ENCODE results near the genes ZBTB25 and FNTB.

GRCh38 chr14:63642480-63642700, 719 bp upstream of the WDR89 start:
- PRO-cap: unidirectional peak, plus-strand start at chr14:63642506

- PRO-cap: no peak
Measured at GRCh38 chr14:63759542-63759826, 31.6 kb upstream of the SGPP1 start.

GRCh38 chr14:63857351-63858118, 4.7 kb downstream of the SYNE2 start:
- PRO-cap: no peak

GRCh38 chr14:63995212-63995621, 142.4 kb downstream of the SYNE2 start:
- PRO-cap: no peak

- PRO-cap: unidirectional peak, plus-strand start at chr14:64338147; bidirectional peak, plus-strand start at chr14:64339003, minus-strand start at chr14:64338614
Measured at GRCh38 chr14:64337660-64338861, 43.9 kb upstream of the ESR2 start.

GRCh38 chr14:64441754-64442637, 23.3 kb upstream of the AKAP5 start:
- PRO-cap: no peak

- PRO-cap: bidirectional peak, plus-strand start at chr14:64503725, minus-strand start at chr14:64503727; bidirectional peak, plus-strand start at chr14:64503951, minus-strand start at chr14:64503965
Measured at GRCh38 chr14:64503376-64504013, at the start of gene ZBTB25. Gene ZBTB25 (minus strand): TSS chr14:64503838.

DNA sequence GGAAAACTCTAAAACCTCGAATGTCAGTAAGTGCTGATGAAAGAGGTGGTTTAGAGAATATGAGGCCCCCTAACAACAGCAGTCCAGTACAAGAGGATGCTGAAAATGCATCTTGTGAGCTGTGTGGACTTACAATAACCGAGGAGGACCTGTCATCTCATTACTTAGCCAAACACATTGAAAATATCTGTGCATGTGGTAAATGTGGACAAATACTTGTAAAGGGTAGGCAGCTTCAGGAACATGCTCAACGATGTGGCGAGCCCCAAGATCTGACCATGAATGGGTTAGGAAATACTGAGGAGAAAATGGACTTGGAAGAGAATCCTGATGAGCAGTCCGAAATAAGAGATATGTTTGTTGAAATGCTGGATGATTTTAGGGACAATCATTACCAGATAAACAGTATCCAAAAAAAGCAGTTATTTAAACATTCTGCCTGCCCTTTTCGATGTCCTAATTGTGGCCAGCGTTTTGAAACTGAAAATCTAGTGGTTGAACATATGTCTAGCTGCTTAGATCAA, 17.8 kb upstream of the HSPA2 start:
- PRO-cap: no peak

GRCh38 chr14:64645242-64645967, 58.8 kb upstream of the PLEKHG3 start:
- PRO-cap: no peak

DNA sequence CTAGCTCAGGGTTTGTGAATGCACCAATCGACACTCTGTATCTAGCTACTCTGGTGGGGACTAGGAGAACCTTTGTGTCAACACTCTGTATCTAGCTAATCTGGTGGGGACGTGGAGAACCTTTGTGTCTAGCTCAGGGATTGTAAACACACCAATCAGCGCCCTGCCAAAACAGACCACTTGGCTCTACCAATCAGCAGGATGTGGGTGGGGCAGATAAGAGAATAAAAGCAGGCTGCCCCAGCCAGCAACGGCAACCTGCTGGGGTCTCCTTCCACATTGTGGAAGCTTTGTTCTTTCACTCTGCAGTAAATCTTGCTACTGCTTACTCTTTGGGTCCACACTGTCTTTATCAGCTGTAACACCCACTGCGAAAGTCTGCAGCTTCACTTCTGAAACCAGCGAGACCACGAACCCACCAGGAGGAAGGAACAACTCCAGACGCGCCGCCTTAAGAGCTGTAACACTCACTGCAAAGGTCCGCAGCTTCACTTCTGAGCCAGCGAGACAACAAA, 45.5 kb upstream of the PLEKHG3 start:
- PRO-cap: no peak

GRCh38 chr14:64698942-64699576, 5.2 kb upstream of the PLEKHG3 start:
- PRO-cap: no peak

DNA sequence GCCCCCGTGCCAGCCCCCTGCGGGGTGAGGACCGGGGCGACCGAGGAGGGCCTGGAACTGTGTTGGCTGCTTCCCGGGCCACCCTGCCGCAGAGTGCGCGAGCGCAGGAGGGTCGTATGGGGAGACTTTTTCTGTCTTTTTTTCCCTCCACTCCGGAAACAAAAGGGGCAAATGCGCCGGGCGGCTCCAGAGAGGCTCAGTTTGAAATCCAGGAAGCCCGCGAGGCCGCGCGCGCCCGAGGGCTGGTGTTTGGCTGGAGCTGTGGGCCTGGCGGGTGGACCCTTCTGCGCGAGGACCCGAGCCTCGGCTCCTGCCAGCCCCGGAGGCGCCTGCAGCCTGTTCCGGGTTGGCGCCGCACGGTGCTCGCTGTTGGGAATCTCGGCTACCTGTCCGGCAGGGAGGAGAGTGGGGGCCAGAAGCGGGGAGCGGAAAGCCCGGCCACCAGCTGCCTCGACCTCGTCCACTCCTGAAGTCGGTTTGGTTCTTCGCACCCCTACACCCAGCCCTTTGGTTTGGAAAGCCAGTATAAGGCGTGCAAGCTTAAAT, 651 bp downstream of the PLEKHG3 start:
- PRO-cap: no peak

- PRO-cap: no peak
Measured at GRCh38 chr14:64705348-64705814, 1.2 kb downstream of the PLEKHG3 start.

DNA sequence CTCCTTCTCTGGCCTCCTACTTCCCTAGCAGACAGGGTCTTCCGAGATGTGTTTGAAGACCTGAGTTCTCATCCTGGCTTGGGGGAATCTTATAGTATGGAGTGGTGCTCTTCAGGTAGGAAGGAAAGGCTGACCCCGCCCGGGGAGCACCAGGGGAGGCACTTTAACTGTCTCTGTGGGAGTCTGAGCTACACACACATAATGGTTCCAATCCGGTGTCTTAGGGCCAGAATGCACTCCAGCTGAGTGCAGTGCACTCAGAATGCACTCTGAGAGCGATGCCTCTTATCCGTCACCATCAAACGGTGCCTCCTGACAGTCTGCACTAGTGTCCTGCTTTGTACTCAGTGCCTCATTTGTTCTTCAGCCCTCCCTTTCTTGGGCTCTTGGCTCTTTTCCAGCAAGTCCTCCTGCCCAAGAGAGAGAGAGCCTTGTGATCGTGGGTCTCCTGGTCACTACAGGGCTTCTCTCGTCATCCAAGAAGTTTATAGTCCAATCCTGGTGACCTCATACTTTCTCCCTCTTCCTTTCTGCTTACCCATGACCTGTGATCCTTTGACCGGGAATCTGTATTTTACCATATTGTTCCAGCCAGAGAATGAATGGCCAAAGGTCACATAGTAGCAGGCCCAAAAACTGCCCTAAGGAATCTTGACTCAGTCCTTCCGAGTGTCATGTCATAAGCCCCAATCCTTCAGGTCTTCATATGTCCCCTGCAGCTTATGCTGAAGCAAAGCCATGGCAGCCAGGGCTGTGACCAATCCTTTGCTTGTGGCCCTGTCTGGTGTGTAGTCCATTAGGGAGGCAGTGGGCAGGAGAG, 20.0 kb downstream of the PLEKHG3 start:
- PRO-cap: no peak

DNA sequence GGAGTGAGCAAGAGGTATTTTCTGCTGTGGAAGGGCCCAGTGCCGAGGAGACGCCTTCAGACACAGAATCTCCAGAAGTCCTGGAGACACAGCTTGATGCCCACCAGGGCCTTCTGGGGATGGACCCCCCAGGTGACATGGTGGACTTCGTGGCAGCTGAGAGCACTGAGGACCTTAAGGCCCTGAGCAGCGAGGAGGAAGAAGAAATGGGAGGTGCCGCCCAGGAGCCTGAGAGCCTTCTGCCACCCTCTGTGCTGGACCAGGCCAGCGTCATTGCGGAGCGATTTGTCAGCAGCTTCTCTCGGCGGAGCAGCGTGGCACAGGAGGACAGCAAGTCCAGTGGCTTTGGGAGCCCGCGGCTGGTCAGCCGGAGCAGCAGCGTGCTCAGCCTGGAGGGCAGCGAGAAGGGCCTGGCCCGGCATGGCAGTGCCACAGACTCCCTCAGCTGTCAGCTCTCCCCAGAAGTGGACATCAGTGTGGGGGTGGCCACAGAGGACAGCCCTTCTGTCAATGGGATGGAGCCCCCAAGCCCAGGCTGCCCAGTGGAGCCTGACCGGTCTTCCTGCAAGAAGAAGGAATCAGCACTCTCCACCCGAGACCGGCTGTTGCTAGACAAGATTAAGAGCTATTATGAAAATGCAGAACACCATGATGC, 37.0 kb downstream of the PLEKHG3 start:
- PRO-cap: no peak

DNA sequence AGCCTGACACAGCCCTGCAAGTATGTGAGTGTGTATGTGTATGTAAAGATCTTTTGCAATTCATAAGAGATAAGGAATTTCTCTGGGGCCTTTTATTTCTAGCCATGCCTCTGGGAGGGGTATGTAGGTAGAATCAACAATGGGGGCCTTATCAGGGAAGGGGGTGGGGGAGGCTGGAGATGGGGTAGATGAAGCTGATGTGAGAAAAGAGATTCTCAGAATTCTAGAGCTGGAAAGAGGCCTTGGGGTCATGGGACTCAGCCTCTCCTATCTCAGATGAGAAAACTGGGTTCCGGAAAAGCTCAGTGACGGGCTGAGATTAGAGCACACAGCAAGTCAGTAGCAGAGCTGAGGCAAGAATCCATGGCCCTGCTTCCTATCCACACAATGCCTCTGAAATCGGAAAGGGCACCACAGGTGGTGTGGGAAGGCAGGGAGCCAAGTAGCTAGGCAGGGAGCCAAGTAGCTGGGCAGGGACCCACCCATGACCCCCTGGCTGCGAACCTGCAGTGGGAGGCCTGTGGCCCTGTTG, 54.6 kb downstream of the PLEKHG3 start:
- PRO-cap: no peak

DNA sequence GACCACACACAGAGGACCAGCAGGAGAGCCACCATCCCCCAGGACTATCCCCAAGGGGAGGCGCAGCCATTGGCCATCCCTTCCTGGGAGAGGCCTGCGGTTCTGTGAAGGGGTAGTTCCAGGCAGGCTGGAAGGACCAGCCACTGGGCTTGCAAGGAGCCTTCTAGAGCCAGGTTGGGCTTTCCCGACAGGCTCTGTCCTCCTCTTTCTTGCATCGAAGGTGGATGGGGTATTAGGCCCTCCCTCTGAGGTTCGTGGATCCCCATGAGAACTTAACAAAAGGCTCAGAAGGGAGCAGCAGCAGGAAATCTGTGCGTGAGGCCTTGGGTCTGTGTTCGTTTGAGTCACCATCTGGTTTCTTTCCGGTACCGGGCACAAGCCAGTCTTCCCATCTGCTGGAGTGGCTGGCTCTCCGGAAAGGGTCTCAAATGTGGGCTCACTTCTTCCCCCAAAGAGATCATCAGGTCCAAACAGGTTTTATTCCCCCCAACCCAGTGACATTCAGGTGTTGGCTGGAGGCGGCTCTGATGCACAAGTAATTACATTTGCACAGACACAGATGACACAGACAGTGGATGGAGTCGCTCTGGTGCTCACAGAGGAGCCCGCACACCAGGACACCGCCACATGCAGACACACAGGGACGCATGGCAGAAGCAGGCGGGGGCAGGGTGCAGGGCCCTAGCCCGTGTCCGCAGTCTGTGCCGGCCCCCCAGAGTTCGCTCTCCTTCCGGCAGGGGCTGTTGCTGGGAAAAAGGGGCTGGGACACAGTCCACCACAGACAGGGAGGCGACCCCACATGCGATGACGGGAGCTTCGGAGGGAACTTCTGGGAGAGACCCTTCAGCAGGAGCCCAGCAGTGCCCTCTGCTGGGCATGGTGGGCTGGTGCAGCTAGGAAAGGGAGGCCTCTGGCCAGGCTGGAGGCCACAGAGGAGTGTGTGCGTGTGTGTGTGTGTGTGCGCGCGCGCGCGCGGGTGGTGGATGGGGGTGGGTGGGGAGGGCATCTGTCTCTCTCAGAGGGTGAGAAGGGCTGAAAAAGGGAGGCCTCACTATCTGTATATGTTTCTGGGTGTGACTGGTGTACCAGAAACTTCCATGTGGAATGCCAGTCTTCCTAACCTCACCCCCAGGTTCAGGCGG, 60.2 kb downstream of the PLEKHG3 start:
- PRO-cap: no peak

DNA sequence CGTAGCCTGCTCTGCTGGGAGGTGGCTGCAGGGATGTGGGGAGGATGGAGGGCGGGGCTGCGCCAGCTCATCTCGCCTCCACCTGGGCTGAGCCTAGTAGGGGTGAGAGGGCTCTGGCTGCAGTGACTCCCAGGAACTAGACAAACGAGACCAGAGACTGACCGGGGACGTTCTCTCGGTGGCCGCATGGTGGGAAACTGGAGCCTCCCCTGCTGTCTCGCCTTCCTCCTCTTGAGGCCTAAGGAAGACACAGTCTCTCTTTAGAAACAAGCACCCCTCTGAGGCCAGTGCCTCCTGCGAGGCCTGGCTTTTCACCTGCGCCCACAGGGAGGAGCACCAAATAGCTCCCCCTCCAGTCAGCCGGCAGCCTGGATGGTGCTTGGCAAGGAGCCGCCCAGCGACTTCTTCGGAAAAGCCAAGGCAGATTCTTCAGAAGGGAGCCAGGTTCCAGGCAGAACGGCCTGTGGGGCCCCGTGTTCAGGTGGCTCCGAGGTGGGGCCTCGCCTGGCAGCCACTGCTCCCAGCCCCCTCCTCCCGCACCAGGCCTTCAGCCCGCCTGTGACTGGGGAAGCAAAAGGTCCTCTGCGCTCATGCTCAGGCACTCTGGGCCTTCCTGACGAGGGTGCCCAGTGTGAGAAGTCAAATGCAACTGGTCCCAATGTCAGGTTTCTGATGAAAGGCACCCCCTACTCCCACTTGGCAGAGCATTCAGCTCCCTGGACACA, 62.5 kb downstream of the PLEKHG3 start:
- PRO-cap: no peak

- PRO-cap: no peak
Measured at GRCh38 chr14:64948255-64948798, 5.8 kb upstream of the GPX2 start.

GRCh38 chr14:64986574-64987754, at the start of gene FNTB:
Gene FNTB (plus strand): TSS chr14:64986895.
- PRO-cap: bidirectional peak, plus-strand start at chr14:64986895, minus-strand start at chr14:64986775; bidirectional peak, plus-strand start at chr14:64987241, minus-strand start at chr14:64987095

All from left cardiac atrium (tissue), 1 donor.